H4 (cell line): ENCODE measurements around a stretch of chr11.

- RAMPAGE, long total RNA = no peak
Observed at GRCh38 chr11:9160649-9161077, 69.3 kb upstream of the SCUBE2 start.

- RAMPAGE, long total RNA = no peak
Observed at GRCh38 chr11:9363093-9363668, 21.3 kb upstream of the IPO7 start.

- RAMPAGE, long total RNA = no peak
Observed at GRCh38 chr11:9460475-9460865, 342 bp upstream of the ZNF143 start.

DNA sequence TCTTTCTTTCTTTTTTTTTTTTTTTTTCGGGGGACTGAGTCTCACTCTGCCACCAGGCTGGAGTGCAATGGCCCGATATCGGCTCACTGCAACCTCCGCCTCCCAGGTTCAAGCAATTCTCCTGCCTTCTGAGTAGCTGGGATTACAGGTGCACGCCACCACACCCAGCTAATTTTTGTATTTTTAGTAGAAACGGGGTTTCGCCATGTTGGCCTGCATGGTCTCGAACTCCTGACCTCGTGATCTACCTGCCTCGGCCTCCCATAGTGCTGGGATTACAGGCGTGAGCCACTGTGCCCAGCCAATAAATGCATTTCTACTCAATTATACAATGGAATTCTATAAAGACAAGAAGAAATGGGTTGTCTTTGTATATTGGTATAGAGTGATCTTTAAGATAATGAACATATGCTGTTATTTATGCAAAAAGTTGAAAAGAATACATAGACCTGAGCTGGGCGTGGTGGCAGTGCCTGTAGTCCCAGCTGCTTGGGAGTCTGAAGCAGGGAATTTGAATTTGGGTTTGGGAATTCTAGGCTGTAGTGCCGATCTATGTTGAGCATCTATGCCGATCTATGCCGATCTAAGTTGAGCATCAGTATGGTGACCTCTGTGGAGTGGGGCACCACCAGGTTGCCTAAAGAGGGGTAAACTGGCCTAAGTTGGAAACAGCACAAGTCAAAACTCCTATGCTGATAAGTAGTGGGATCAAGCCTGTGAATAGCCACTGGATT is 7.2 kb downstream of the WEE1 start:
- RAMPAGE, long total RNA = no peak

GRCh38 chr11:9615029-9615468 is 41.6 kb downstream of the WEE1 start:
- RAMPAGE, long total RNA = no peak

DNA sequence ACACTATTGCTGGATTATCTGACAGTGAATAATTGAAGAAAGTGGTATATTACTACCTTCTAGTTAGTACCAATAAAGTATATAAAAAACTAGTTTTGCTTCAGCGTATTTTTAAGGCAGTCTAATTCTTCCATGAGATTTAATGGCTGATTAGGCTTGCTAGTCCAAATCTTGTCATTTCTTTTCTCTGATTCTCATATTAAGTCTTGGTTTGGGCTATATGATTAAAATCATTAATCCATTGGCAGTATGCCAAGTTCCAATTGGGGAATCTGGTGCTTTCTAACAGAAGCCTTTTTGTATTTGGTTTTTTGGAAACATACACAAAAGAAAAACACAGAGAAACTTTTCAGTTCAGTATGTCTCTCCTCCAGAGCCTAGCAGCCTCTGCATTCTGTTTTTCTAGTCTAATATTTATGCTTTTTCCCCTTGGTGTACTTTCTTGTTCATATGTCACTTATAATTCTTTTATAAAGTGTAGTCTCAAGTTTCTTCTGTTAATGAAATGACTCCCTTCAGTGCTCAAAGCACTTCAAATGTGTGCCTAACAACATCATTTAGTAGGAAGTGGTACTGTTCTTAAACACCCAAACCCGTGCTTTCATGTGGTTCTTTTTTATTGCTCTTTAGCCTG is 38.0 kb downstream of the SWAP70 start:
- RAMPAGE, long total RNA = no peak

- RAMPAGE, long total RNA = no peak
Observed at GRCh38 chr11:9719736-9720773, 56.2 kb downstream of the SWAP70 start.

DNA sequence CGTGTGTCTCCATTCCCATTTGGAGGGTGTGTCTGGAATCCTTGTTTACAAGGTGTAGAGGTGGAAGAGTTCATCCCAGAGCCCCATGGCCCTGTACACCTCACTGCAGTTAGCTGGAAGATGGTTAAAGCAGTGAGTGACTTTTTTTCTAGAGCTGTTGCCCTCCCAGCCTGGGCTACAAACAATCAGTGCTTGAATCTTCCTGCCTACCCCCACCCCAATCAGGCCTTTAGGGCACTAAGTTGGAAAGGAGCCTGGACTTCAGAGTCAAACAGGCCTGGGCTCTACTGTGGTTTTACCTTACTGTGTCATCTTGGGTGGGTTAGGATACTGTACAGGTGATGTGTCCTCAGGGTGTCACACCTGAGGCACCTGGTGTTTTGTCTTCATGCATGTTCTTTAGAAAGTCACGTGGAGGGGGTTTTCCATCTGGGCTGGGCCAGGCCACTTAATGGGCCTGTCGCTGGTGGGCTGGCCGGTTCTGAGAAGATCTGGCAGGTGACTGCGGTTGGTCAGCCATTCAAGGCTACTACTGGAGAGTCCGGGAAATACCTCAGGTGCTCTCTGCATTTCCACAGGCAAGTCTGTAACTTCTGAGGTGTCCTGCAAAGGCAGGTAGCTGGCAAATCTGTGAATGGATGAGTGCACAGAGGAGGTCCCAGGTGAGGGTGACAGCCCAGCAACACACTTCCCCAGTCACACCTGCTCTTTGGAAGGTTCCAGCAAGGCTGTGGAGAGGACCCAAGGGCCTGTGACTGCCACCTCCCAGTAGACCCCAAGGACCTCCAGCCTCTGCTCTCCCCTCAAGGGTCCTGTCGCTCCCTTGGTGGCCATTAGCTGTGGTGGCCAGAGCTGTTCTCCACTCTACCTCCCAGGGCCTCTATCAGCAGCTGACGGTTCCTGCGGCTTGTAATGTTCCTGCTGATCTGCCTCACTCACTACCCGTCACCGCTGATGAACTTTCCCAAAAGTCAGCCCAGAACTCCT is 92.7 kb downstream of the SWAP70 start:
- RAMPAGE, long total RNA = no peak

GRCh38 chr11:10350486-10350999 is 45.7 kb downstream of the ADM start:
- RAMPAGE, long total RNA = no peak

GRCh38 chr11:10388182-10388452 is 66.9 kb upstream of the AMPD3 start:
- RAMPAGE, long total RNA = no peak

DNA sequence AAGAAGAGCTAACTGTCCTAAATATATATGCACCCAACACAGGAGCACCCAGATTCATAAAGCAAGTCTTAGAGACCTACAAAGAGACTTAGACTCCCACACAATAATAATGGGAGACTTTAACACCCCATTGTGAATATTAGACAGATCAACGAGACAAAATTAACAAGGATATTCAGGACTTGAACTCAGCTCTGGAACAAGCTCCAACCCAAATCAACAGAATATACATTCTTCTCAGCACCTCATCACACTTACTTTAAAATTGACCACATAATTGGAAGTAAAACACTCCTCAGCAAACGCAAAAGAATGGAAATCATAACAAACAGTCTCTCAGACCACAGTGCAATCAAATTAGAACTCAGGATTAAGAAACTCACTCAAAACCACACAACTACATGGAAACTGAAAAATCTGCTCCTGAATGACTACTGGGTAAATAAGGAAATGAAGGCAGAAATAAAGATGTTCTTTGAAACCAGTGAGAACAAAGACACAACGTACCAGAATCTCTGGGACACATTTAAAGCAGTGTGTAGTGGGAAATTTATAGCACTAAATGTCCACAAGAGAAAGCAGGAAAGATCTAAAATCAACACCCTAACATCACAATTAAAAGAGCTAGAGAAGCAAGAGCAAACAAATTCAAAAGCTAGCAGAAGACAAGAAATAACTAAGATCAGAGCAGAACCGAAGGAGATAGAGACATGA is 13.6 kb downstream of the AMPD3 start:
- RAMPAGE, long total RNA = no peak

- RAMPAGE, long total RNA = no peak
Observed at GRCh38 chr11:10509844-10510568, 31.0 kb downstream of the RNF141 start.

GRCh38 chr11:10601823-10602507 is 33.5 kb upstream of the LYVE1 start:
- RAMPAGE, long total RNA = no peak

- RAMPAGE, long total RNA = no peak
Observed at GRCh38 chr11:10751480-10751891, 440 bp downstream of the CTR9 start.

DNA sequence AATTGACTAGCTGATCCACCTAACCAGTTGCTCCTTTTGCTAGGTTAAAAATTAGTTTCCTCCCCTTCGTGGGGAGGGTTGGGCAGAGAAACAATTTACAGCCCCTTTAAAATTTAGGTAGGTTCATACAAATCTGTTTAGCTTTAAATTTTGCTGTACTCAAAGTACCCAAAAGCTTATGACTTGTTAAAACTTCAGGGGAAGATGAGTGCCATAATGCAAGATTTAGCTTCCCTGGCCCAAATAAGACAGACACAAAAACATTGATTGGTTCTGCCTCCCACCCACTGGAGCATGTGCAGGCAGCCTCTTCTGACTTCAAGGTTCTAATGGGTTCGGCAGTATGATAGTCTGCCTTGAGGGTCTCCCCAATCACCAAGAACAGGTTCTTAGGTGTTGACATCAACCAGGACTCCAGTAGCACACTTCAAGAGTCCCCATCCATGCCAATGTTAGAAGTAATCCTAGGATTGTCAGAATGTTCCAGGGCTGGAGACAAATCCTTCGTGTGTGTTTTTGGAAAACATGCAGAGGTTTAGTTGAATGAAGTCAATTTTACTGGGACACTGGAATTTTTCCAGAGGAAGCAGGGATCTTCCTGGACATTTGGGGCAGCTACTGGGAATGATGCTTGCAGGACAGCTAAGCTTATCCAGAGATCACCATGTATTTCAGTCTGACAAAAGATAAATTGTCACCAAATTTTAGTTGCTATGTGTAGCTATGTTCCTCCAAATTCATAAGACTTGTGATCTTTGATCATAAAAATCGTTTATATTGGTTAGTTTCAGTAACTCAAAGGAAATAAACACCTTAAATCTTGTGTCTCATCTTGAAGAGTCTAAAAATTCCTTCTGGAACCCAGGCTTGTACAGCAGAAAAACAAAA is 12.4 kb downstream of the EIF4G2 start:
- RAMPAGE, long total RNA = no peak

- RAMPAGE, long total RNA = no peak
Observed at GRCh38 chr11:10823057-10823699, 14.5 kb upstream of the EIF4G2 start.

- RAMPAGE, long total RNA = no peak
Observed at GRCh38 chr11:10824915-10825408, 16.2 kb upstream of the EIF4G2 start.

- RAMPAGE, long total RNA = no peak
Observed at GRCh38 chr11:11354787-11355809, 2.0 kb upstream of the CSNK2A3 start.

GRCh38 chr11:11622681-11623226 is 949 bp upstream of the GALNT18 start:
- RAMPAGE, long total RNA = no peak

DNA sequence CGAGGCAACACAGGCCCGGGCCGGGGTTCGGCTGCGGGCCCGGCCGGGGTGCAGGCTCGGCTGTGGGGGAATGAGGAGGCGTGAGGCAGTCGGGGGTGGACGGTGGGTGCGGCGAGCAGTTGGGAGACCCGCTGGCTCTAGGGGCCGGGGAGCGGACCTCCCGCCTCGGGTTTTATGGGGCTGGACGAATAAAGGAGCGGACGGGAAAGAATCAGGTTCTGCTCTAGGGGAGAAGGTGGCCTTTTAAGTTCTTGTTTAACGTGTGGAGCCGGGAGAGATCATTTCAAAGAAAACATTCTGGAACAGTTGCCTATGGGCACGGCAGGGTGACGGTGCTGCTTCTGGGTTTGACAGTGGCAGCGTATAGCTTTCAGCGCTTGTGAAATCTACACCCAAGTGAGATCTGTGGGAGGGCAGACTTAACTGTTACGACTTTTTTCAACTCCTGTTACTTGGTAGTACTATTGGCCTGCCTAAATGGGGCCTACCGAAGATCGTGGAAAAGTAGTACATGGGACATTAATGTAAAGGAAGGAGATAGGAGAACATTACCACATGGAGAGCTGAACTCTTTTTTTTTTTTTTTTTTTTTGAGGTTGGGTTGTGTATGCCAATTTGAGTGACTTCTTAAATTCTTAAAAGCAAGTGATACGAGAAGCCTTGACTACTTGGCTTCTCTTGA is 638 bp downstream of the USP47 start:
- RAMPAGE, long total RNA = no peak